Zone of skin (tissue), 1 donor: ENCODE measurements around a stretch of chr22.

GRCh38 chr22:45918724-45919396, 58.1 kb downstream of the WNT7B start:
- RRBS: 38% methylated on average over 7 of the region's 26 CpGs

- RRBS: 13% methylated on average over 45 of the region's 56 CpGs
Measured at GRCh38 chr22:45972262-45972789, 4.6 kb downstream of the WNT7B start.

DNA sequence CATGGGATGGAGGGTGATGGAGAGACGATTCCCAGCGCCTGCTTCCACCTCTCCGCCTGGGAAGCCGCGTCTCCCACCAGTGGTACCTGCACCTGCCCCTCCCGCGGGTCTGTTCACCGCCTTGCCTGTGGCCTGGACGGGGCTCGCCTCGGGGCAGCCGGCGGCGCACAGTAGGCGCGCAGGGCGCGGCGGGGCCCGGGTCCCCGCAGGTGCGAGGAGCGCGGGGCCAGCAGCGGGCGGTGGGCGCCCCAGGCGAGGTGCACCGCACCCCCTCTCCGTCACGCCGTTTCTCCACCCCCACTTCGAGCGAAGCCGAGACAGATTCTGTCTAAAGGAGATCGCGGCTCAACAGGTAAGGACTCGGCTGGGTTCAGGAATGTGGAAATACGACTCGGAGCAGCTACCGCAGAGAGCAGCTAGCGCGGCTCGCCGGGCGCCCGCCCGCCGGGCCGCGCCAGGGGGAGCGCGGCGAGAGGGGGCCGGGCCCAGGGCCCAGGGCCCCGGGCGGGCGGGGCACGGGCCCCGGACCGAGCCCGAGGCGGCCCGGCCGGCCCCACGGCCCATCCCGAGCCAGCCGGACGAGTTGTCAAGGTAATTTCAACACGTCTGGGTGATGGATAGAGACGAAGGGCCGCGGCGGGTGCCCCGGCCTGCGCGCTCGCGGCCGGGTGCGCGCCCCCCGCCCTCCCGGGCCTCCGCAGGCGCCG, 1.2 kb downstream of the WNT7B start:
- RRBS: 2% methylated on average over 24 of the region's 87 CpGs

- RRBS: 2% methylated on average over 18 of the region's 42 CpGs
Measured at GRCh38 chr22:46054002-46054737, 77.2 kb upstream of the WNT7B start.

GRCh38 chr22:46071248-46071657, 79.1 kb upstream of the PPARA start:
- RRBS: 2% methylated on average over 60 of the region's 66 CpGs

- RRBS: 2% methylated on average over 34 of the region's 86 CpGs
Measured at GRCh38 chr22:46072080-46072872, 78.0 kb upstream of the PPARA start.

GRCh38 chr22:46086675-46087659, 63.4 kb upstream of the PPARA start:
- RRBS: no CpG with 5 or more reads among the region's 29 CpGs

- RRBS: 8% methylated on average over 1 of the region's 24 CpGs
Measured at GRCh38 chr22:46089903-46090410, 60.4 kb upstream of the PPARA start.

DNA sequence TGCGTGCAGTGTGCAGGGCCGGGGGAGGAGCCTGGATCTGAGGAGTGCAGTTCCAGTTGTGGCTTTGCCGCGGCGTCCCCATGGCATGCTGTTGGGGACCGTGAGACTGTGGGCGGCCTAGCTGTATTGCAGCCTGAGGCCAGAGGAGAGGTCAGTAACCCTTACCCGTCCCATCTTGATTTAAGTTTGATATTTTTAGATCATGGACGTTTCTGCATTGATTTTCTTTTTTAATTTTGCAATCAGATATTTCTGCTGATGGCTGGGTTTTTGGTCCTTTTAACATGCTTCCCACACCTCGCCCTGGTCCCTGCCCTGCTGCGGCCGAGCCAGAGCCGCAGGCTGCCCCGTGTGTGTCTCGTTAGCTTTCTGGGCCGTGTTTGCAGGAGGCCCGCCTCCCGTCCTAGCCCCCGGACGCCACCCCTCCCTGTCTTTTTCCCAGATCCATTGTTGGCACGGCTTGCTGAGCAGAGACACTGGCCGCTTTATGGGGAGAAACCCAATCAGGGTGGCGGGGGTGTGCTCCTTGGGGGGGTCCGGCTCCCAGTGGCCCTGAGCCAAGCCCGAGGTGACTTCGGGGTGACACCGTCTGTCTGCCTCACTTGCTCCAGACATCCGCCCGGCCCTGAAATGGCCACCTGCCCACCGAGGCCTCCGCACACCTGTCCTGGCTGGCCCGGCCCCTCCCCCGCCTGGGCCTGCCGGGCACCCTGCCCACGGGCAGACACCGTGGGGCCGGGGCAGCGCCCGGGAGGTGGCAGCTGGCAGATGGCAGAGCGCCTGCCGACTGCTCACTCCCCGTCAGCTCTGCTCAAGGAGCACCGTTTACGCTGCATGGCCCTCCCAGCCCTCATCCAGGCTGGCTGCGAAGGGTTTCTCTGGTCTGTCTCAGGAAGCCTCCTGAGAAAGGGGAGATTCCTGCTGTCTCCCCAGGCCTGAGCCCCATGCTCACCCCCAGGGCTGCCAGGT, 43.3 kb upstream of the PPARA start:
- RRBS: 6% methylated on average over 13 of the region's 45 CpGs

GRCh38 chr22:46107758-46108465, 42.4 kb upstream of the PPARA start:
- RRBS: 45% methylated on average over 2 of the region's 17 CpGs

DNA sequence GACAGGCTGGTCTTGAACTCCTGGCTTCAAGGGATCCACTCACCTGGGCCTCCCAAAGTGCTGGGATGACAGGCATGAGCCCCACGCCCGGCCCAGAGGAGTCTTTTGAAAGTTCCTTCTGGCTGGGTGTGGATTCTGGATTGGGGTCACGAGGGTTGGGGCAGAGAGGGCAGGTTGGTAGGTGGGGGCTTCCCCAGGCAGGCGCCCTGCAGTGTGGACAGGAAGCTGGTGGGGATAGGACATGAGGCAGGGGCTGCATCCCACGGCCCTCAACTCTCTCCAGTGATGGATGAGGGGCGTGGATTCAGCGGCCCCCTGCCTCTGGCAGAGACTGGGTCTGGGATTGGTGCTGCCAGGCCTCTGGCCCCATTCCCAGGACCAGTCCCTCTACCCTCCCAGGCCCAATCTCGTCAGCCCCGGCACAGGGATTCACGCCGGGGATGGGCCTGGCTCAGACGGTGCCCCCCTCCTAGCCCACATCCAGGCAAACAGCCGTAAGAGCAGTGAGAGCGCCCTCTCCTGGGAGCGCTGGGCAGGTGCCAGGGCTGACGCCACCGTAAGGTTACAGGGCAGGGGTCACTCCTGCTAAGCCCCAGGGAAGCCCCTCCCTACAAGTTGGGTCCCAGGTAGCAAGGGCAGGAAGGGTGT, 19.4 kb upstream of the PPARA start:
- RRBS: no CpG with 5 or more reads among the region's 17 CpGs

GRCh38 chr22:46142918-46143515, 7.3 kb upstream of the PPARA start:
- RRBS: no CpG with 5 or more reads among the region's 8 CpGs

DNA sequence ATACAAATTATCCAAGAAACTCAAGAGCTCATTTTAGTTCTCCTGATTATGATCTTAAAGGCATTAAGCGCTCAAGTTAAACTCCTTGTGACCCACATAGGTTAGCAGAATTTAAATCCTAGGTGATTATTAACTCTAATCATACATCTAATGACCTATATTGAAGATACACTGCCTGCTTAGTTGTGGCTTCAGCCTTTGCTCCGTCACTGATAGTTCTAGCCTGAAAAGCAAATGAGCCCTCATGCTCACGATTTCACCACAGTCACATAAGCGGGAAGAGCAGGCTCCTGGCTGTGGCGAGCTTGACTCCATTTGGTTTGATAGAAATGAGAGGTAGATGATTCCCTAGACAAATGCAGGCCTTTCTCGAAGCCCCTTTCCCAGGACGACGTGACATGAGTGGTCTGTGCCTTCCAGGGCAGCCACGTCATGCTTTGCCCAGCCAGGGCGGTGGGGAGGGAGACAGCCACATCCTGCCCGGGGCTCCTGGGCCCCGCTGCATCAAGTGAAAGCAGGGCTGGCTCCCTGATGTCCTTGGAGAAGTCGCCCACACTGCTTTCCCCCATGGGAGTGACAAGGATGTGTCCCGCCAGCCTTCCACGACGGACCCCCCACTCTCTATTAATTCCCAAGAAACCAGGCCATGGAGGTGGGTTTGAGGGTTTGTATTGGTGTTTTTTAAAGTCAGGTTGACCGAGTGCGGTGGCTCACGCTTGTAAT, 13.1 kb downstream of the PPARA start:
- RRBS: no CpG with 5 or more reads among the region's 19 CpGs

GRCh38 chr22:46237712-46238287, 12.3 kb downstream of the CDPF1 start:
- RRBS: no CpG with 5 or more reads among the region's 9 CpGs

DNA sequence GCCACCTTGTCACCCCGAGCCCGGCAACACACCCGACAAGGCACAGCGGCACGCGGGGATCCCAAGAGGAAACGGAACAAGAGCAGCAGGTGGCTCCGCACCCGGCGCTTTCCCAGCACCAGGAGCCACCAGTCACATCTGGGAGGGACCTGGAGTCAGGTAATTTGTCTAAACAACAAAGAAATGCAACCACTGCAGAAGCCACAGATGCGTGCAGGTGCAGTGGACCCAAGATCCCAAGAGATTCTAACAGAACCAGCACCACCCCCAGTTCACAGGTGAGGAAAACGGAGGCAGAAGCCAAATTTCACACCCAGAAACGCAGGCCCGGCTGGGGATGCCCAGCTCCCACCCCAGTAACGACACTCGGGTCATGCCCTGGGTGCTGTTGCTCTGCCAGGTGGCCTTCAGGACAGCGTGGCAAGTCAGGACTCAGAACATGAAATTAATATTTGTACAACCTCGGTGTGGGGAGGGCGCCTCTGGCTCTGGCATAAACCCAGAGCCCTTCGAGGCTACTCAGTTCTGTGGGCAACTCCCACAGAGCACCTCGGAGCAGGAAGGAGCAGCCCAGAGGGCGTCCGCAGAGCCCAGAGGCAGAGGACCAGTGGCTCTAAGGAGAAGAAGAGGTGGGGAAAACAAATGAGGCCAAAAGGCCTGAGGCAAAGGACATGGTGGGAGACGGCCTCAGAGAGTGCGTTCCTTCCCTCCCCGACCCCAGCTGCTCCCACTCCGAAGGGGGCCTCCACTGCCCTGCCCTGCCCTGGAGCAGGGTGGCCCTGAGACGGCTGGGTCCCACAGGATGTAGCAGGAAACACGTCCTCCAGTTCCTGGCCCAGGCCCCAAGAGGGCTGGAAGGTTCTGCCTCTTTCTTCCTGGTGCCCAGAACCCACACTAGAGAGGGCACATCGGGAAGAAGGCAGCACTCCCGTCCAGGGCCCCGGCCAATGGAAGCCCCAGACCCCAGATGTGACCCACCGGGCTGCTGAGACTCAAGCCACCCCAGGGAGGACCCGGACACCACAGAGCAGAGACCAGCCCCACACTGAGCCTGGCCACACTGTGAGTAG, 71.5 kb downstream of the CELSR1 start:
- RRBS: 77% methylated on average over 9 of the region's 34 CpGs

- RRBS: 26% methylated on average over 10 of the region's 25 CpGs
Measured at GRCh38 chr22:46536208-46536413, 1.3 kb downstream of the CELSR1 start.

DNA sequence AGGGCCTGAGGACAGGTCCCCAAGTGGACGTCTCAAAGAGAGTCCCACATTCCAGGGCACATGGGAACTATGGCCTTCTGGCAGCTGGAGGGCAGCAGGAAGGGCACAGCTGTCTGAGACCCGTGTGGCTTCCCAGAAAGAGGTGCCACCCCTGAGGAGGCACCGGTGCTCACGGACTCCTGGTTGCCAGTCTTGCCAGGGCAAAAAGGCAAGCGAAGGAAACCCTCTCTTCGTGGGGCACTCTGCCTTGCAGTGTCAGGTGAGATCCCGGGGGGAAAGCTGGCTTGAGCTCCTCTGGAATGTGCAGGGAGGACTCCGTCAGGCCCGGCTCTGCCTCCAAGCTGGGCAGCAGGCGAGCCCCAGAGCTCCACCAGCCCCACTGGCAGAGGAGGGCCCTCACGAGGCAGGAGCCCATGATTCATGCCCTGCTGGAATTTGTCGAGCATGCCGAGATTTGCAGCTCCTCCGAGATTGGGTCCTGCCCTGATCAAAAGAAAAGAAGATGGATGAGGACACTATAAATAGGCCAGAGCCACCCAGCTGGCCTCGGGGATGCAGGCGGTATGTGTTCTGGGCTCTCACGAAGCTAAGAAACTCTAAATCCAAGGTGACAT, 9.9 kb upstream of the CELSR1 start:
- RRBS: 15% methylated on average over 5 of the region's 17 CpGs

DNA sequence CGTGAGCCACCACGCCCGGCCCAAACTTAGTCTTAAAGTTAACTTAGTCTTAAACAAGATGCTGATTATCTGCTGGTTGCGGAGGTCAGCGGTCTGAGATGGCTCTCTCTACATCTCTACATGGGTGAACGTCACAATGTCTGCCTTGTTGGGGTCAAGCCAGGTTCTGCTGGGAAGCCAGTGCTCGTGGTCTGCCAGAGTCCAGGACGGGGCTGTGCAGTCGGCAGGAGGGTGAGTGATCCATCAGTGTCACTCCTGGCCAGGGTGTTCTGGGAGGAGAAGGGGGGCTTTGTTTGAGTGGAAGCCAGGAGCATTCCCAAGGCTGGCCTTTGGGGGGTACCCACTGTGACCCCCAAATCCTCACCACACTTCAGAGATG, 11.4 kb upstream of the CELSR1 start:
- RRBS: no CpG with 5 or more reads among the region's 9 CpGs

GRCh38 chr22:46563720-46564078, 26.3 kb upstream of the CELSR1 start:
- RRBS: 30% methylated on average over 3 of the region's 11 CpGs

GRCh38 chr22:46598076-46598619, 22.0 kb upstream of the GRAMD4 start:
- RRBS: no CpG with 5 or more reads among the region's 8 CpGs